Sternocleidomastoid (tissue), 1 donor: Measurements from ENCODE around the gene ZNF608.

DNA sequence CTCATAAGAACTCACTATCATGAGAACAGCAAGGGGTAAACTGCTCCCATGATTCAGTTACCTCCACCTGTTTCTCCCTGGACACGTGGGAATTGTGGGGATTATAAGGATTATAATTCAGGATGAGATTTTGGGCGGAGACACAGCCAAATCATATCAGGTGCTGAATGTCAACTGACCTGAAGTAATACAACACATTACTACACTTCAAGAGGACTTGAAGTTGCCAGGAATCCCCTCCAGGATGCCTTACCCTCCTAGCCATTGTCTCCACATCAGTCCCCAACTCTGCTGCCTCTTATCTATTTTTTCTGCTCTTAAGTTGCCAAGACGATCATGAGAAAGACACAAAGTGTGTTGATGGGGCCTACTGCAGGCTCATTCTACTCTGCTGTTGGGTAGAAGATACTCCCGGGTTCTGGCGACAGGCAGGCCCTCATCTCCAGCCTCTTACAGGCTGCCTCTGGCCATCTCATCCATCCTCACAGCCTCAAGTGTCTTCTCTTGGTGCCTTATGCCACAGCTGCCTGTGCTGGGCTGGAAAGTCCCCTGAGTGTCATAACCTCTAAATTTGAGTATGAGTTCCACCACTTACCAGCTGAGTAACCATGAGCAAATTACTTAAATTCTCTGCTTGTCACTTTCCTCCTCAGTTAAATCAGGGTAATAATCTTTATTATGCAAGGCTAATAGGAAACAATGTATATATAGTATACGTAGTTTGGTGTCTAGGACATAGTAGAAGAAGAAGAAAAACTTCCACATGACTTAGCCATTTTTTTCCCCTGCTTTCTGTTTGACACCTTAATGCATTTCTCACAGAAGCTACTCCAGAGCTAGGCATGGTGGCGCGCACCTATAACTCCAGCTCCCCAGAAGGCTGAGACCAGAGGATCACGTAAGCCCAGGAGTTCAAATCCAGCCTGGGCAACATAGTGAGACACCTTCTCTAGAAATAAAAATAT, 73.1 kb upstream of the SNX2 start:
- PRO-cap: no peak

DNA sequence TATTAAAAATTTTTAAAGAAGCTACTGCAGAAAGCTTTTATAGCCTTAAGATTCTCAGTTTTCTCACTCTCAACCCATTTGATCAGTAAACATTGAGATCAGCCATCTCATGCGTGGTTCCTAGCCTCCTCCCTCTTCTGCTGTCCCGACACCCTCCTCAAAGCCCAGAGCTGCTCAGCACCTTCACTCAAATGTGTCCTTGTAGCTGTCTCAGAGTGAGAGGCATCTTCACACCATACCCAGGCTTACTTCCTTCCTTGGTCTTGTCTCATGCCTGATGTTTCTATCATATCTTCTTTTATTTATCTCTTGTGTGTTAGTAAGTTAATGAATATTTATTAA, 72.4 kb upstream of the SNX2 start:
- PRO-cap: no peak

GRCh38 chr5:122775813-122776291, 972 bp downstream of the SNX2 start:
- PRO-cap: unidirectional peak, minus-strand start at chr5:122775949

- PRO-cap: no peak
Measured at GRCh38 chr5:122997175-122997692, 39.3 kb downstream of the PPIC start.

GRCh38 chr5:123089394-123089936, 424 bp downstream of the PRDM6 start:
- PRO-cap: no peak

DNA sequence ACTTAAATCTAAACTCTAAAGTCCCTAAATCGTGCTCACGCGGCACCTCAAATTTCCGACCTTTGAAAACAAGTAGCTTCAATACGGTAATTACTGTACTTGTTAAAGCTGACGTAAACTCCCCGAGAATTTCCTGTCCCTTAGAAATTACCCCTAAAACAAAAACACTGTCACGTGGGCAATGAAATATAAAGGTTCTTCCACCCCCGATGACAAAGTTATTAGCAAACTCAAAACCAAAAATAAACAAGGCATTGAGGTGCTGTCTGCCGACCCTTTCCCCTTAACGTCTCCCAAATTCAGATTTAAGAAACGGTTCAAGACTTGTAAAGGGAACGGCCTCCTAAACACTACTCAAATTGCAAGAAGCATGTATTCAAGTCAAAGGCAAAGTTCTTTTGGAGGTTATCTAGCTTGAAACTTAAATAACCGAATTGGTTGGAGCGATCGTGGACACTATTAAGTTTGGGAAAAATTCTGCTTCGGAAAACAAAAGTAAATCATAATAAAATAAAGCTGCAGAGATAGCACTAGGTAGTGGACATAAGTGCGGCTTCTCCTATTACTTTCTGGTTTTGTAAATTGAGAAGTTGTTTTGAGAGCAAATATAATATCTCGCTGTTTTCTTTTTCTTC, 683 bp upstream of the CEP120 start:
- PRO-cap: no peak

- PRO-cap: no peak
Measured at GRCh38 chr5:123460046-123460722, 37.0 kb upstream of the CEP120 start.

GRCh38 chr5:123528851-123529236, 16.9 kb downstream of the CSNK1G3 start:
- PRO-cap: no peak

- PRO-cap: no peak
Measured at GRCh38 chr5:123549440-123550666, 37.9 kb downstream of the CSNK1G3 start.

- PRO-cap: no peak
Measured at GRCh38 chr5:123866950-123867182, 354.9 kb downstream of the CSNK1G3 start.

DNA sequence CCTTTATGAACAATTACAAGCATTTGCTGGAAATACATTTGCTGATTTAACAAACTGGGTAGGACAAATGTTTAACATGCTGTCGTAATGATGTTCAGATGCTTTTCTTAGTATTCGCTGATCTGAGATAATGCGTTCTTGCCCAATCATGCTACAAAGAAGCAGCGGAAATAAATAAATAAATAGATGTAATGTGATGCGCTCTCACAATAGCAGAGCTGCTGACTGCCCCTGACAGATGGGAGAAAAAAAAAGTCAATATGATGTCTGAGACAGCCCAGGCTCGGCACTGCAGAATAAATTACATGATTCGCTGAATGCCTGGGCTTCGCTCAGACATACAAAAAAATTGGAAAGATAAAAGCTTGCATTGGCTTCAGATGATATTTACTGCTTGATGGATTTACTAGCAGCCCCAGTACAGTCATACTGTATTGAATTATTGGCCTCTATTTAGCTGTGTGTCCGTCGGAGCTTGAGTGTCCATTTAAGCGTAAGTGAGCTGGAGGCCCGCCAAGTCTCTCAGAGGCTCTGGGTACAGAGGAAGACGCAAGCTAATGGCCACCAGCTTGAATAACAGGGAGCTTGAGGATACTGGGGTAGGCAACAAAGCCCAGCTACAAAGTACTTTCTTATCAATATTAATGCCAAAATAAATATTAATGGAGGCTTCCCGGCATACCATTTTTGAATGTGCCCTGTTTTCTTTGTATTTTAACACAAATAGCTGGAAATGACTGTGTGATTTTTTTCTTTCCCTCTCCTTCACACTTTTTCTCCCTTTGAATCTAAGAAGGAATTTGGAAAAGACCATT, 615.8 kb downstream of the CSNK1G3 start:
- PRO-cap: no peak

DNA sequence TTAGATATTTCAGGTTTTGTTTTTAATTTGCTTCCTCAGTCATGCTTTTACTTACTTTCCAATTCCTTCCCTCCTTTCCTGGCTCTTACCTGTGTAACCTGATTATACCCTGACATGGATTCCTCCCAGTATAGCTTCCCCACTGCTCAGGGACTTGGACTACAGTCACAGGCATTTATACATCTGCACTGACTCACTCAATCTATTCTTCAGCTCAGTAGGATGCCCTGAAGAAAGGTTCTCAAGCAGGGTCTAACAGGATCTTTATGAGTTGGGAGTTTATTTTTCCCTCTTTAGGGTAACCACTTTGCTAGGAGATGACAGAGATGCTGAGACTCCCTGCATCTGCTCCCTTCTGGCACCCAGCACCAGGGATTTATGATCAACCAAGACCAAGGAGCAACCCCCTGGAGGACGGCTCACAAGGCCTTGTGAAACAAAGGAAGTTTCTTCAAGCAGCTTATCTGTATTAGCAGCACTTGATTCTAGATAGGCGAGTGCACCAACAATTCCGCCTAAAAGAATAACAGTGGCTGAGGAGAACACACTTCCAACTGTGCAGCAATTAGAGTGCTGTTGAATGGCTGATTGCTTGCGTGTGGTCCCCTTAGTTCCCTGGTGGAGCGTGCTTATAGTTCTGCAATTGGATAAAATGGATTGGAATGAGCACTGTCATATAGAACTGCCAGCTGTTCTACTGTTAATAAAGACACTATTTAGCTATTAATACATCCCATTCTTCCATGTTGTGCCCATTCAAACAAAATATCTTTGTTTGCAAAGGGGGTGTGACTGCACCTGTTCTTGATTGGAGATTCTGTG, 482.6 kb downstream of the ZNF608 start:
- PRO-cap: no peak

DNA sequence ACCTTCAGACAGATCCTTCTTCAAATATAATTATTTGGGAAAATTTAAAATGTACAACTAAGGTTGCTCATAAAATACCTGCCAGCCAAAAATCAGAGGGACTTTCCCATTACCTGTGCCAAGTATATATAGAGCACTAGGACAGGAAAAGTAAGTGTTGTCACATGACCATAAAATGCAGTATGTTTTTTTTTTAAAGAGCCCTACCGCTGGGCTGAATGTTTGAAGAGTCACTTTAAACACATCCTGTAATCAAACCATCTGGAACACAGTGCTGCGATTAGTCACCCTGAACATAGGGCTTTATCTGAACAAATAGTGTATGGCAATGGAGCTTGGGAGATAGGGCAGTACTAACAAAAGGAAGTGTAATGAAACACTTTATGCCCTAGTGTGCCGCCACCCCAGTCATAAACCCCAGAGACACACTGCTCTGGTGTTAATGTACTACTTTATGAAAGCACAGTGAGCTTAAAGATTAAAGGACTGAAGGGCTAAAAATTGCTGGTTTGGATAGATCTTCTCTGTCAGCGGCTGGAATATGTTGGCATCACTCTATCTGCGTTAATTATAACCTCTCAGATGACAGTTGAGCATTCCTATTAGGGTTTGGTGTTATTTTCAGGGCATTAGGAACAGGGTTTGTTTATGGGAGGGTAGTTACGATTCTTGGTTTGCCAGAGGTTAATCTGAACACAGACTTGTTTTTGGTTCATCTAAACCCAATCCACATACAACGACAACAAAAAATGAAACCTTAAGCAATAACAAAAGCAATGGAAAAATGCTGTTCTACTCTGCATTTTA, 90.4 kb downstream of the ZNF608 start:
- PRO-cap: no peak

DNA sequence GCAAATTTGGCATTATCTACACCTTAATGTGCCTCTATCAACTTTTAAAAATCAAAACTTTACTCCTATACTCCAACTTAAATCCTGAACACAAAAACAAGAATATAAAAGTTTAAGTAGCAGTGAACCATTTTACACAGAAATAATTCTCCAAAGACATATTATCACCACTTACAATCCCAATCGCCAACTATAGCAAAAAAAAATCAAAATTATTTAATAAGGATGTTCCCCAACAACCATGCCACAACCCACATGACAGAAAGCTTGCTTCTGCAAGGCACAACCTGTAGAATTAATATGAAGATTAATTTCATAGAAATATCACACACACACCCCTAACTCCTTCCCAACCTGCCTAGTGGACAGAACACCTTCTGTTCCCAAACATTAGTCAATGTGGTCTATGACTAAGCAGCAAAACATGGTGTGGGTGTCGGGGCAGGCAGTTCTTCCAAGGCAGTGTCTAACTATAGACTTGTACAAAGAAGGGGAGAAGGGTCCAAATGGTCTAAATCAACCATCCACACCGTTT, 3.7 kb downstream of the ZNF608 start:
- PRO-cap: bidirectional peak, plus-strand start at position 448 of the sequence, minus-strand start at position 297 of the sequence

DNA sequence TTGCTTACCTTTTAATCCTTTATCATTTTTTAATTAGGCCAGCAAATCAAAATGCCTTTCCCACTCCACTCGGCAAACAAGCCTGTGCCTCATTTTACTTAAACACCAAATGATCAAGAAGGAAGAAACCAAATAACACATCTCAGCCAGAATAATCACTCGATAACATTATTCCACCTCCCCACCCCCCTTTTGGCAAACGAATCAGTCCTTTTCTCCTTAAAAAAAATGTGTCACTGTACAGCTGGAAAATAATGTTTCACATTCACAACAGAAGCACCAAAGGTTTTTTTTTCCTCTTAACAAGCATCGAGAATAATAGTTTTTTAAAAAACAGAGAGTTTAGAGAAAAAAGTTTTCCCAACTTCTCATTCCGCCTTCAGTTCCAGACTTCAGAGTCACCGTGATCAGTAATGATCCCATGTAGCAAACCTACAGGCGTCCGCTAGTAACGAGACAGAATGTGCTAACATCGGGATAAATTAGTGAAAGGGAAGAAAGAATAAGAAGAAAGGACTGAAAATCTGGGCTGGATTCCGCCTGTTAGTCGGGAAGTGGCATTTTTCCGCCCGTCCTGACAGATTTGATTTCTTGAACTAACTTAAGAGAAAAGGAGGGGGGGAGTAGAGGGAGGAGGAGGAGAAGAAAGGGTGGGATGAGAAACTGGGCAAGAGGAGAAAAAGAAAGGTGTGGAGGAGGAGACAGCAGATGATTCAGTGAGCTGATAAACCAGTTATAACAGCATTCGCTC, at the start of gene ZNF608:
TSS of gene ZNF608 (minus strand) at position 453 of the 751 bp plus-strand sequence.
- PRO-cap: bidirectional peak, plus-strand start at position 675 of the sequence, minus-strand start at position 405 of the sequence

- PRO-cap: no peak
Measured at GRCh38 chr5:125257616-125258009, 511.2 kb upstream of the ZNF608 start.

DNA sequence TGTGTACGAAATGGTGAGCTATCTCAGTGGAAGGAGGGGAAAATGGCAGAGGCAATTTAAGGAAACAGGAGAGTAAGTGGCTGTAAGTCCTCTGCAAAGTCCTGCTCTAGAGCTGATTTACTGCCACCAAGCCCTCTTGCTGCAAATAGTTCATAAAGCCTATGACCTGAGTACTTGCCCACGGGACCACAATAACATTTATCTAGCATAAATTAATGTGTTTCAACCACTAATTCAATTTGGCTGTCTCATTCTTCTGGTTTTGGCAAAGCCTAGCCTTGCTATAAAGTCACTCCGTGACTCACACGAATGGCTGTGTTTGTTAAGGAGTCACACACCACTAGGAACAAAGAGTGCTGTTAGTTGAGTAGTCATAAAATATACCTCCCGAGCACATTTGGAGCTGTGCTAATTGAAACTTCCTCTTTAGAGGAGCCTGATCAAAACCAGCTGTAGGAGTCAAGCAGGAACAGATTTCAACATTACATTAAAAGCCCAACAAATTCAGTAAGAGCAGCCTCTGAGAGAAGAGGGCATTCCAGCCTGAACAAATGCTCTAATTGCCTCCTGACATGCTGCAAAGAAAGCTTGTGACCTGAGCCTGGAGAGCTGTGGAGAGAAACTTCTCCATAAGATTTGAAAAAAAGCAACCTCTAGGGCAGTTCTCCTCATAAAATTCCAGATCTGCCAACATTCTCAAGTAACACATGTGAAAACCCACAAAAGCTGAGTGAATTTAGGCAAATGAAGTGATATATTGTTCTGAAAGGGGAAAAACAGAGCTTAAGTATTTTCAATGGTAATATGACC, 738.8 kb upstream of the ZNF608 start:
- PRO-cap: no peak

DNA sequence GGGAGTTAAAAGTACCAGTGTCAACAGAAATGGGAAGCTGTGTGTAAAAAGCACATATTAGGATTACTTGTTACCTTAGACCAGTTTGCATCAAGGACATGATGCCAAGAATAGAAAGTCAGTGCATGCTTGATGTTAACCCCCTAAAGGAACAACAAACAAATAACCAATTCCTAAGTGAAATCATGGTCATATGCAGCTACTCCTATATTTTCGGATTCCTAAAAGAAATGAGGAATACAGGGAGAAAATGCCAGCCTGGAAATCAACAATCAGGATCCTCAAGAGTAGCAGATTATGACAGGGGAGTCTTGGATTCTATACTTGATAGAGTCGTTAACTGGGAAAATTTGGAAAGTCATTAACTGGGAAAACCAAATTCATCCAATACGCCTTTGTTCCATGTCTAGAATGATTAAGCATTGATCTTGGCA, 18.9 kb upstream of the GRAMD2B start:
- PRO-cap: no peak

DNA sequence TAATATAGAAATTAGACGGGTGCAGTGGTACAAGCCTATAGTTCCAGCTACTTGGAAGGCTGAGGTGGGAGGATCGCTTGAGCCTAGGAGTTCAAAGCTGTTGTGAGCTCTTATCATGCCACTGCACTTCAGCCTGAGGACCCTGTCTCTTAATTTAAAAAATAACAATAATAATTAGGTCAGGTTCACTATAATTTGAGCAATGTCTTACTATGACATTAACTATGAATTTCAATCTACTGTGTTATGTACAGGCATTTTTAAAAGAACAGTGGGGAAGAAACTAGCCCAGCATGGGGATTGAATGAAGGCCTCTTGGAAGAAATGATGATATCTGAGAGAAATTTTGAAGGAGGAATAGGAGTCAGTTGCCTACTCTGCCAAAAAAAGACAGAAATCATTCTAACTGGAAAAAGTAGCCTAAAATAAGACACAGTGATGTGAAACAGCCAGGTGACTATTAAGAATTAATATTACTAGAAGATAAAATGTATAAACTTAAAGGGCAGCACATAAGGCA, 13.3 kb downstream of the GRAMD2B start:
- PRO-cap: no peak

- PRO-cap: no peak
Measured at GRCh38 chr5:126508470-126509334, 85.5 kb downstream of the GRAMD2B start.